Bronchus fibroblast of lung (primary cell): ENCODE measurements around a stretch of chr1.

DNA sequence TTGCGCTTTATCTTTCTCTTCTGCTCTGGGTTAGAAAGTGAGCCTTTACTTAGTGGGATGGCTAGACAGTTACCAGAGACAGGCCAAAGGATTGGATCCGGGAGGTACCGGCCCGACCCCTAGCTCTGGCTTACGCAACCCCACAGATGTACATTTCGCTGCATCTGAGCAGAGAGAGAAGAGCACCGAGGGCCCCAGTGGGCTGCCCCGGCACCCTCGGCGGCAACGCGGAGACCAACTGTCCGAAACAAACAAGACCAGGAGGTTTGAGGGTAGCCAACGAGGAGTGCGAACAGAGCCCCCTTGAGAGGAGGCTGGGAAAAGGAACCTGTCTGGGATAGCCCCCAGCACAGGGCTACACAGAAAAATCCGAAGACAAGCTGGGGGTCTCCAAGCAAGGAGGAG is 457 bp downstream of the MTF1 start:
- RAMPAGE, long total RNA = no peak

DNA sequence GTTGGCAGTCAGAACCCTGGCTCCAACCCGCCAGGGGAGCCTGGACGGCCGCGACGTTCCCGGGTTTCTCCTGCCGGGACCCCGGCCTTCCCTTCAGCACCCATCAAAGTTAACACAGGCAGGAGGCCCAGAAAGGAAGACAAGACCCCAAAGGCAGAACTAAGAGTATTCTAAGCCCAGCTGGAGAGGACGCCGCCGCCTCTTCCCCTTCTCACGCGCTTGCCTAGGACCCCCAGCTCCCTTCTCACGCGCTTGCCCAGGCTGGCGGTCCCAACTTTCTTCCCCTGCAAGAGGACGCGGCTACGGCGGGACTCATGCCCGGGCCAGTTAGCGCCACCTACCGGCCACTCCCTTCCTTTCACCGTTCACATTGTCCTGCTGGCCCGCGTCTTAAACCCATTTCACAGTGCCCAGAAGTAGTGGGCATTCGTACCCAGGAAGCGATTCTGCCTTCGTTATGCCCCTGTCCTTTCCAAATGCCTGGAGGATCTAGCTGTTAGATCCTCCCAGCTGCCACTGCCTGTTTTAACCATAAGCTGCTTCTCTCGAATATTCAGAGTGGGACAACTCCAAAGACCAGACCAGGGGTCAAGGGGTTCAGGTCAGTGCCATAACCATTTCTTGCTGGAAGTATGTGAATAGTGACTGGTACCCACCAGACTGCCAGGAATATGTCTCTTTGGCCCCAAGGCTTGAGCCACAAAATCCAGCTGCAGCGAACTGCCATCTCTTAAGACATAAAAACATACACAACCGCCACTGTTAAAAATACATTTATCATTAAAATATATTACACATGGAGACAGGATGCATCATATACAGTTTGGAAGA is 763 bp upstream of the MTF1 start:
- RAMPAGE, long total RNA = no peak

- RAMPAGE, long total RNA = no peak
Measured at GRCh38 chr1:37930182-37931066, 16.4 kb downstream of the INPP5B start.

- RAMPAGE, long total RNA = no peak
Measured at GRCh38 chr1:37939900-37941148, 6.5 kb downstream of the INPP5B start.

- RAMPAGE, long total RNA = no peak
Measured at GRCh38 chr1:38015788-38016723, 3.5 kb downstream of the UTP11 start.

DNA sequence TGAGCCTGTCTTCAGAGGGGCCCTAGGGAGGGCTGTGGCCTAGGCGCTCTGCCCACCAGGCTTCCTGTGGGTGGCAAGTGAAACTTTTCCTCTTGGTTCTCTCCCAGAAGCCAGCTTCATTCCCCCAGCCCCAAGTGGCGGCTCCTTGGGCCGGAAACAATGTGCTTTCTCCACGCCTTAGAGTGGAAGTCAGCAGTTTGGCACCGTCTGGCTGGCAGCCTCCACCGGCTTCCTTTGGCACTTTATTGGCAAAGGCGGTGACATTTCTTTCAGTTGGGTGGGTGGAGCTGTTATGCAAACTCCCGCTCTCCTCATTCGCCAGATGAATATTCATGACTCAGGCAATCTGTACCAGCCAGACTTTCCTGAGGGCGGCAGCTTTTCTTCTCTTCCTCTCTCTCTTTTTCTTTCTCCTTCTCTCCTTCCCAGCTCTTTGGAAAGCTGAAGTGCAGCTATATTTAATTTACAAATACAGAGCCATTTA is 67.7 kb upstream of the POU3F1 start:
- RAMPAGE, long total RNA = no peak

GRCh38 chr1:38145344-38145687 is 98.7 kb upstream of the POU3F1 start:
- RAMPAGE, long total RNA = no peak

DNA sequence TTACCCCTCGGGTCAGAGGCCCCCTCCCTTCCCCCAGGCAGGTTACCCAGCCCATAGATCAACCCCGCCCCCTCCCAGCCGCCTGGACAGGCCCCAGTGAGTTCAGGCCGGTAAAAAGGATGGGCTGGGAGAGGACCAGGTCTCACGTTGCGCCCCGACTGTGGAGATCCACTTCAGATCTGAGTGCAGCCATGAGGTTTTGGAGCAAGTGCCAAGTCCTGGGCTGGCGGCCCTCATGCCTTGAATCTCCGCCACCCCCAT is 300.8 kb downstream of the RRAGC start:
- RAMPAGE, long total RNA = no peak

DNA sequence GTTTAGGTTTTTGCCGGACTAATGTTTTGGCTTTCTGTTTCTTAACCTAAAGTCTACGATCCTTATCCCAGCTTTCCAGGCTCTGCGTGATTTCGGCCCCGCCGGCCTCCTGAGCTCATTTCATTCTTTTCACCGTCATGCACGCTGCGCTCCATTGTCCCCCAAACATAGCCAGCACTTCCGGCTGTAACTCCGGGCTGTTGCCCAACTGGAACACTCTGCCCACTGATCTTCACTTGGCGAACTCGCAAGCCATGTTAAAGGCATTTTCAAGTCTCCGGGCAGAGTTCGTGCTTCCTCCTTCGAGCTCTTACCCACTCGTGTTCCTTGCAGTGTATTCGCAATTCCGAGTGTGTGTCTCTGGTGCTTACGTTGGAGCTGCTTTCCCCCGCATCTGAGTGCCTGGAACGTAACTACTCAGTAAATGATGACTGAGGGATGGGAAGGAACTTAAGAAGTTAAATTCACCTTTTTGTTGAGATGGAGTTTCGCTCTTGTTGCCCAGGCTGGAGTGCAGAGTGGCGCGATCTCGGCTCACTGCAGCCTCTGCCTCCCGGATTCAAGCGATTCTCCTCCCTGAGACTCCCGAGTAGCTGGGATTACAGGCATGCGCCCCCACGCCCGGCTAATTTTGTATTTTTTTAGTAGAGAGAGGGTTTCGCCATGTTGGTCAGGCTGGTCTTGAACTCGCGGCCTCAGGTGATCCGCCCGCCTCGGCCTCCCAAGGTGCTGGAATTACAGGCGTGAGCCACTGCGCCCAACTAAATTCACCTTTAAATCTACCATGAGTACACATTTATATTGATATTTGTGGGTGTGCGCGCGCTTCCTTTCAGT is 677 bp downstream of the NDUFS5 start:
- RAMPAGE, long total RNA = no peak

- RAMPAGE, long total RNA = no peak
Measured at GRCh38 chr1:39034151-39034749, 8.1 kb downstream of the NDUFS5 start.

GRCh38 chr1:39048009-39048447 is 21.9 kb downstream of the NDUFS5 start:
- RAMPAGE, long total RNA = no peak

DNA sequence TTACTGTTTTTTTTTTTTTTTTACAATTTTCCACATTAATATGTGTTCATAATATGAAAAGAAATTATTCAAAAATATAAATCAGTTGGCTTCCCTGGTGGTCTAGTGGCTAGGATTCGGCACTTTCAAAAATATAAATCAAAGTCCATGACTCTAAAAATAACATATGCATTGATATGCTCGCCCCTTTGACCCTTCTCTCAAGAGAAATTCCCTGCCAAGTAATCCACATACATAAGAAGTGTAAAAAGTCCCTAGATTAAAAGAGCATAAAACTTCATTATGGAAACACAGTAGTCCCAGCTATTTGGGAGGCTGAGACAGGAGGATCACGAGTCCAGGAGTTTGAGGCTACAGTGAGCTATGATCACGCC is 88.0 kb downstream of the NDUFS5 start:
- RAMPAGE, long total RNA = no peak

DNA sequence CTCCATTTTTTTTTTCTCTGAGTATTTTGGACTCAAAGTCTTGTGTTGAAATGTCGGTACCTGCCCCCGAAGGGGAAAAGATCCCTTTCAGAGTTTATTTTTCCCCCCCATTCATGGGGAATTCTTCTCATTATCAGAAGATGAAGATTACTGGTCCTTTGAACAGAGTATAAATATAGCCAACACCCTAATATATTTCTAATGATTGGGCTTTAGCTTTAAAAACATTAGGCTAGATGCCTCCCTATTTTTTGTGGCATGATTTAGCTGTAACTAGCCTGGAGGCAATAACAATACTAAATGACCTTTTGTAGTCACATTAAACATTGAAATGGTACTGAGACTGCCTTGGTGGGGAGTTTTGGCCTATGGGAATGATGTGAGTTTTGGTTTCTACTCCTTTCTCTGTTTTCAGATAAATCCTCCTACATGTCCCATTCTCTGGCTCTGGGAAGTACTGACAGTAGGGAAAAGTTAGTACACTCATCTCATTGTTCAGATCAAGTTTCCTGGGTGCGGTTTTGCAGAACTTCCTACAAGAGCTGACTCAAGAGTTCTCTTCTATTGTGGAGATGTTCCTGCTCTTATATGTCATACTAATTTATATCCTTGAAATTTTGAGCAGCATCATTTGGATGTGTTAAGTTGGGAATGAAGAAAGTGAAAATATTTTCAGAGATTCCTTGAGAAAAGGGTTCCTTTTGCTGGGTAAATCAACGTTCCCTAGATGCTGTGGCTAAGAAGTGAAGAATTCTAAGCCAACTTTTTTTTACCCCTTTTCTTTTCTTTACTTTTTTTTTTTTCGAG is 74.2 kb upstream of the MACF1 start:
- RAMPAGE, long total RNA = no peak

- RAMPAGE, long total RNA = no peak
Measured at GRCh38 chr1:39220739-39221035, 16.2 kb downstream of the MACF1 start.

DNA sequence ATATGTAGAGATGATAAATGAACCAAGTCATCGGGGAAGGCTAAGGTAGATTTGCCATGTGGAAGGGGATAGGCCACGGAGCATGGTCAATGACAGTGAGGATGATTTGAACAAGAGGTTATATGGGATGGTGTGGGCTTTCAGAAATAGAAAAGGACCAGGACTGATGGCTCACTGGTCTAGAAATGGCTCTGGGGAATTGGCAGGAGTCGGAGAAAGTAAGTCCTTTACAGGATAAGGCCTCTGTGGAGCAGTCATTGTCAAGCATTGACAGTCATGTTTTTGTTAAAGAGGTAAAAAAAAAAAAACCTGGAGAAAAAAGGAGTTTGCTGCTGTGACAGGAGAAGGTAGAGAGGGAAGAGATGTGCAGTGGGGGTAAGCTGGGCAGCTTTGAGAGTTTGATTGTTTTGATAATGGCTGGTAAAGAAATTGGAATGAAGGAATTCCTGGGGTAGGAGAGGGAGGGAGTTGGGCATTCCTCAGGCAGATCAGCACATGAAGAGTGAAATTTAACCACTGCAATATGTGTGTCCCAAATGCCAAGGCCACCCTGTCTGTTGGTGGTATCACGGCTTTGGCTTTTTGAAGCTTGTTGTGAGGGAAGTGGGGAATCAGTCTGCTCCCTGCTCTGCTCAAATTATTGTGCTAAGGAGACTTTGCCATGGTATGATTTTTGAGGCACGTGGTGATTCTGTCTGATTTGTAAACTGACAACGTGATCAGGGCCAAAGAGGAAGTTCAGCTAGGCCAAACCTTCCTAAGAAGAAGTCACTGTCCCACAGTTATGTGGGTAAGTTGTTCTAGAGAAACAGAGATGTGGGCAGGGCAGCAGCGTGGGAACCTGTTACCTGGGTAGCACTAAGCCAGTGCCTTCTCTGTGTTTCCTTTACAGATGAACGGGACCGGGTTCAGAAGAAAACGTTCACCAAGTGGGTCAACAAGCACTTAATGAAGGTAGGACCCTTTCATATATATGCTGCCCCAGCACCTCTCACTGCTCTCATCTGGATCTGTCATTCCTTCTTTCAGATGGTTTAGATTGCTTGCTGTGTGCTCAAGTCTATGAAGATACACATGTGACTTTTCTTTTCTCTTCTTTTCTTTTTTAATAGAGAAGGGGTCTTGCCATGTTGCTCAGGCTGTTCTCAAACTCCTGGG is 26.2 kb downstream of the MACF1 start:
- RAMPAGE, long total RNA = no peak

- RAMPAGE, long total RNA = no peak
Measured at GRCh38 chr1:39268718-39269658, 64.5 kb downstream of the MACF1 start.

- RAMPAGE, long total RNA = no peak
Measured at GRCh38 chr1:39291834-39292253, 87.3 kb downstream of the MACF1 start.

DNA sequence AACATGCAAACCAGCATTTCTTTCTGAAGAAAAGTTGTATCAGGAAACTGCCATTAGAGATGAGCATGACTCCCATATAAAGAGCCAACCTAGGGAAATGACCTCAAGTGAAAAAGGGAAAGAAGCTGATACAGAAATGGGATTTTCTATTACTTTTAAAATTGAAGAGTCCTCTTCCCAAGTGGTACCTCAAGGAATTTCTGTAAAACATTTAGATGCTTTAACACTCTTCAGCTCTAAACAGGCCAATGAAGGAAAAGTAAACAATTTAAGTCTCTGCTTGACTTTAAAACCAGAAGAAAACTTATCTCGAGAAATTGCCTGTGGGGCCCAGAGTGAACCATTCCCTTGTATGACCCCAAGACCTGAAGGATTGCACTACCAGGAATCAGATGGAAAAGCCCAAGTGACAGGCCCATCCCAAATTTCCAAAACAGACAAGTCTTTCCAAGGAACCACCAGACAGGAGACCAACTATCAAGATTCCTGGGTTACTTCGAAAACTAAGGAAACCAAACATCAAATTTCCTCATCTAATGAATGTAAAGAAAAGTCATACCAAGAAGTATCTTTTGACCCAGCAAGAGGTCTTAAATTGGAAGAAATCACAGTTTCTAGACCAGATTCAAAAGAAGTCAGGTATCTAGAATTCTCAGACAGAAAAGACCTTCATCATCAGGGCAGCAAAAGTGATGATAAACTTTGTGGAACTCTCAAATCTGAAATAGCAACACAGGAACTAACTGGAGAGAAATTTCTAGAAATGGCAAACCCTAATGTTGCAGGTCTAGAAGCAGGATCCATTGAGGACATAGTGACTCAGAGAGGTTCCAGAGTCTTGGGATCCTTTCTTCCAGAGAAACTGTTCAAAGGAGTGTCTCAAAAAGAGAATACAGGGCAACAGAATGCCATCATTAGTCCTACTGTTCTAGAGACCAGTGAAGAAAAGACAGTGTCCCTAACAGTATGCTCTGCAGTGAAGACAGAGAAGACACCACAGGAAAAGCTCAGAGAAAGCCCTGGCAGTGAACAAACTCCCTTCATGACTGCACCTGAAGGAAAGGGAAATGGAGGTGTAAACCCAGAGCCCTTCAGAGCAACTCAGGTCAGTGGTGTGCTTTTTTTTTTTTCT is 131.4 kb downstream of the MACF1 start:
- RAMPAGE, long total RNA = no peak

- RAMPAGE, long total RNA = no peak
Measured at GRCh38 chr1:39387812-39388724, 103.4 kb upstream of the BMP8A start.

DNA sequence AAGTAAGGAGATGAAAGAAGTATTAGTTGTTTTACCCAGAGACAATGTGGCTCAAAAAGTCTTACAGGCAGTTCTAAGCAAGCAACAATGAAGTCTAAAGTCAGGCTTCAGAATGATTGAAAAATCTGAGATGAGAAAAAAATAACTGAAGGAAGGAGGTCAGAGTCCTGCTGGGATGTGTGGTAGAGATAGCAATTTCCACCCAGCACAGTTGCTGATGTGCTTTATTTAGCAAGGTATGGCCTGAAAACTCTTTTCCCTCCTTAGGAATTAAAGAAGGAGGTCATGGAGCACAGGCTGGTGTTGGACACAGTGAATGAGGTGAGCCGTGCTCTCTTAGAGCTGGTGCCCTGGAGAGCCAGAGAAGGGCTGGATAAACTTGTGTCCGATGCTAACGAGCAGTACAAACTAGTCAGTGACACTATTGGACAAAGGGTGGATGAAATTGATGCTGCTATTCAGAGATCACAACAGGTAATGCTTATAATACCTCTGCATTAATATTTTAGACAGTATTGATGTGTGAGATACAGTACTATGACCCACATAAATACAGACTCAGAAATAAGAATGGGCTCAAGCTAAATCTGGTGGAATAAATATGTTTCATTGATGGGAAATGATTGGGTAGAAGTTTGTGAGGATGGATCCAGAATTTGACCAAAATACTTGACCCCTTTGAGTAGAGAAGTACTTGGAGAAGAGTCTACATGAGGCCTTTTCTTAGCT is 60.8 kb upstream of the BMP8A start:
- RAMPAGE, long total RNA = no peak